PC-3 (cell line): ENCODE results near the genes FSCN2, NPLOC4, MRPL12, ALYREF and CENPX.

- RAMPAGE, long total RNA, result no peak
Observed at GRCh38 chr17:81483134-81483654, 29.4 kb downstream of the ACTG1 start.

DNA sequence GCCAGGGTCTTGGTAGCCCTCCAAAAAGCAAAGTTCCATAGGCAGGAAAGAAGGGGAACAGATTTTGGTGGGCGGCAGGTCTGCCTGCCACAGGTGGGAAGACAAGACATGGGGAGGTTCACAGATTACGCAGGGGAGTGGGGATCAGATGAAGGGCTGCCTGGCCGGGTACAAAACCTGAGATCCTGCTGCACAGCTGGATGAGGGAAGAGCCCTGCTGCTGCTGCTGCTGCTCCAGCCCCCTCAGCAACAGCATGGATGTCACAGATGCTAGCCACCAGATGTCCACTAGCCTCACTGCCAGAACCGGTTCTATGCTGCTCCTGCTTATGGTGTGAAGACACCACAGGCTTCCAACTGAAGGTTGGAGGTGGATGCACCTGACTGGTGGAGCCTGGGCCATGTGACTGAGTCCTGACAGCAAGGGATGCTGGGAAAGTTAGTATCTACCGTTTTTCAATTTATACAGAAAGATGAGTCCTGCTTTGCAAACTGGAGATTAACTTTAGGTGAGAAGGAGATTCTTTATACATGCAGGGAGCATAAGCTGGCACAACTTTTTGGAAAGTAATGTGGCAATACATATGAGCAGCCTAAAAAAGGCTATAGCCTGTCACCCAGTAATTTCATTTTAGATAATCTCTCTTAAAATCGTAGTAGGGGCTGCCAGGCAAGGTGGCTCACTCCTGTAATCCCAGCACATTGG, 17.6 kb downstream of the ACTG1 start:
- RAMPAGE, long total RNA, result no peak

- RAMPAGE, long total RNA, result no peak
Observed at GRCh38 chr17:81527500-81528449, at the start of gene FSCN2. FSCN2 (plus strand) TSS chr17:81528377.

DNA sequence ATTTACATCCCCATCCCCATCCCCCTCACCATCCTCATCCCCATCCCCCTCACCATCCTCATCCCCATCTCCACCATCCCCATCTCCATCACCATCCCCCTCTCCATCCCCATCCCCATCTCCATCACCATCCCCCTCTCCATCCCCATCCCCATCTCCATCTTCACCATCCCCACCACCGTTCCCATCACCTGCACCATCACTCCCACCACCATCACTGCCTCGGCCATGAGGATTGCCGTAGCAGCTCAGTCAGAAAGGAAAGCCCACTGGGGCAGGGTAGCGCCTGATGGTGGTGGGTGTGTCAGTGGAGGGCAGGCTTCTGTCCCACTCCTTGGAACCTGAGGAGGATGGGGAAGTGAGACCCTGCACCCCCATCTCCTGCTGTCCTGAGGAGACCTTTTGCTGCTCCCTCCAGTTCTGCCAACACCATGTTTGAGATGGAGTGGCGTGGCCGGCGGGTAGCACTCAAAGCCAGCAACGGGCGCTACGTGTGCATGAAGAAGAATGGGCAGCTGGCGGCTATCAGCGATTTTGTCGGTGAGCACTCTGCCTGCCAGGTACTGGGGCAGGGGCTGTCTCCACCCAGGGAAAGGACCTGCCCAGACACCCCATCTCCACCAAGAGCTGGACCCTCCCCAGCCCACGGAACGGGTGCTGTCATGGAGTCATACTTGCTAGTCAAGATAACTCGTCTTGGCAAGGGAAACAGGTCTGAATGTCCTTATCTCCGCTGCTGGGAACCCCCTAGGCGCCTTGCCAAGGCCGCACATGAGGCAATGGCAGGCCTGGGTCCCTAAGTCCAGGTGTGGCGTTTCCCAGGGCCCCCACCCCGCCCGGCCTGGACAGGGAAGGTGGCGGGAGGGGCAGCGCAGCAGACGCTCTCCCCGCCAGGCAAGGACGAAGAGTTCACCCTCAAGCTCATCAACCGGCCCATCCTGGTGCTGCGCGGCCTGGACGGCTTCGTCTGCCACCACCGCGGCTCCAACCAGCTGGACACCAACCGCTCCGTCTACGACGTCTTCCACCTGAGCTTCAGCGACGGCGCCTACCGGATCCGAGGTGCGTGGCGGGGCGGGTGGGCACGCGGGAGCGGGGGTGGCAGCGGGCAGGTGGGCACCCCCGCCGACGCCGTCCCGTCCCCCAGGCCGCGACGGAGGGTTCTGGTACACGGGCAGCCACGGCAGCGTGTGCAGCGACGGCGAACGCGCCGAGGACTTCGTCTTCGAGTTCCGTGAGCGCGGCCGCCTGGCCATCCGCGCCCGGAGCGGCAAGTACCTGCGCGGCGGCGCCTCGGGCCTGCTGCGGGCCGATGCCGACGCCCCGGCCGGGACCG, 8.0 kb downstream of the FSCN2 start:
- RAMPAGE, long total RNA, result no peak

DNA sequence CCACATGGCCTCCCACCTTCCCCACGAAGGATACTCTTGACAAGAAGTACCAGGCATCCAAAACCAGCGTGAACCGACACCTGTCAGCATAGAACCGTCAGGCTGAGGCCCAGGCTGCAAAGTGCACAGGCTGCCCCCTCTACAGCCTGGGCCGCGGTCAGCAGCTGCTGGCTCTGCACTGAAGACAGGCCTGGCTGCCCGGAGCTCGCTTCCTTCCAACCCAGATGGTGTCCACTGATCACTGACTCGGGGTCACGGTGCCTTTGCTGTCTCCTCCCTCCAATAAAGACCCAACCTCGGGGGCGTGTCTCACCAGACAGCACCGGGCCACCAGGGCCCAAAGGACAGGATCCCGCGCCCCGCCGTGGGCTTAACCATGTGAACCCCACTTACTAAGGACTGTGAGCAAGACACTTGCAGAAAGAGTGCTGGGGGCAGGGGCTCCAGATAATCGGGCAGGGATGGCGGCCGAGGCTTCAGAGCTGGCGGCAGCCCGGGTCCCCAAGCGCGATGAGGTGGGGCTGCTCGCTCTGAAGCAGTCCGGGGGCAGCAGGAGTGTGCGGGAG, 731 bp downstream of the FAAP100 start:
- RAMPAGE, long total RNA, result no peak

DNA sequence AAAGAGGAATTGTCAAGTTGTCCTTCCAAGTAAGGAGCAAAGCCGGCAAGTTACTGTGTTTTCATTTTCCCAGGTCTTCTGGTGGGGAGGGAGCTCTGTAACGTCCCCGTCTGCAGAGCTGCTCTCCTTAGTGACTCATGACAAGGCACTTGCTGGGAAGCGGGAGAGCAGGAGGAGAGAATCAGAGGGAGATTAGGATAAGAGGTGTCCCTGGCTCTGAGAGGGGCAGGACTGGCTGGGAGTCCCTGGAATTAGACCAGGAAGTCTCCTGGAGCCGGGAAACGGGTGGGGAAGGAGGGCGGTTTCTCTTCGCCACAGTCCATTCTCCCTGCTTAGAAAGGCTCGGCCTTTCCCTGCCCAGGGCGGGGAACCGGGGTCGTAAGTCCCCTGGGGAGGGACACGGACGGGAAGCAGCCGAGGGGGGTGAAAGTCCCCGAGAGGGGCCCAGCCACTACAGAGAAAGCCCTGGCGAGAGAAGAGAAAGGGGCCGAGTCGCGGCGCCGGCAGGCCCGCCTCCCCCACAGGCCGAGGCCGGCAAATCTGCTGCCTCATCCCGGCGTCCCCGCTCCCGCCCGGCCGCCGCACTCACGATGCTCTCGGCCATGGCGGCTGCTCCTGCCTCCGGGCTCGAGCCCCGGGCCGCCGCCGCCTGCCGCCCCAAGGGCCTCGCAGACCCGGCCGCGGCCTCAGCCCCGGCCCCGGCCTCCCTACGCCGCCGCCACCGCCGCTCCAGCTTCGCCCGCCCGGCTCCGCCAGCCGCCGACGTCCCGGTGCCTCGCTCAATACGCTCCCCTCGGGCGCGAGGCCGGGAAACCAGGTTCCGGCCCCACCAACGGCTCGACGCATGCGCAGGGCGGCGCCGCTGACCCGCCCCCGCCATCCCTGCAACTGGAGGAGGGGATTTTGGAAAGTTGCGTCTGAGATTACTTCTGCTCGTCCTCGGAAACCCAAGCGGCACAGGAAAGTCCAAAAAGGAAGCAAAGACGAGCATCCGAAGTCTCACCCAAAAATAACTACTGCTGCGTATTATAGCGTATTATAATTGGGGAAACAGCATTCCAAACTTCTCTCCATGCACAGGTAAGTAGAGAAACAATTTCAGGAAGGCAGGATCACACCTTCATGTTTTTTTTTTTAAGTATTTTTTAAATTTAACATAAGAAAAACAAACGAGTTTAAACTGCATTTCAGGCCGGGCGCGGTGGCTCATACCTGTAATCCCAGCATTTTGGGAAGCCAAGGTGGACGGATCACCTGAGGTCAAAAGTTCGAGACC, at the start of gene NPLOC4:
NPLOC4 (minus strand) TSS at position 786 of the 1,276 bp plus-strand sequence.
- RAMPAGE, long total RNA, result no peak

GRCh38 chr17:81701536-81701882, 1.7 kb upstream of the MRPL12 start:
- RAMPAGE, long total RNA, result no peak

- RAMPAGE, long total RNA, result start-site peak on the plus strand at chr17:81703417-81703467, 50 and 47 reads in 2 replicates
Observed at GRCh38 chr17:81703155-81703670, at the start of gene MRPL12. MRPL12 (plus strand) TSS chr17:81703367.

DNA sequence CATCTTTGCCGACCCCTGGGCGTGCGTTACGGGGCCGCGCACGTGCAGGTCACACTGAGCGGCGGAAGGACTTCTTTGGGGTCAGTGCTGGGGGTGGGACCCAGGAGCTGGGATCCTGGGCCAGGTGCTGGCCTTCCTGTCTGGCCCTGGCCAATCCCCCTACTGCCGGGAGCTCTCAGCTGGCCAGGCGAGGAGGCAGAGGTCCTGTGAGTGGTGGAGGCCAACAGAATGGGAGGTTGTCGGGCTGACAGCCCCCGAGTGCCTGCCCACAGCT, 2.0 kb downstream of the SLC25A10 start:
- RAMPAGE, long total RNA, result no peak

- RAMPAGE, long total RNA, result no peak
Observed at GRCh38 chr17:81815628-81816084, 11.7 kb downstream of the GCGR start.

DNA sequence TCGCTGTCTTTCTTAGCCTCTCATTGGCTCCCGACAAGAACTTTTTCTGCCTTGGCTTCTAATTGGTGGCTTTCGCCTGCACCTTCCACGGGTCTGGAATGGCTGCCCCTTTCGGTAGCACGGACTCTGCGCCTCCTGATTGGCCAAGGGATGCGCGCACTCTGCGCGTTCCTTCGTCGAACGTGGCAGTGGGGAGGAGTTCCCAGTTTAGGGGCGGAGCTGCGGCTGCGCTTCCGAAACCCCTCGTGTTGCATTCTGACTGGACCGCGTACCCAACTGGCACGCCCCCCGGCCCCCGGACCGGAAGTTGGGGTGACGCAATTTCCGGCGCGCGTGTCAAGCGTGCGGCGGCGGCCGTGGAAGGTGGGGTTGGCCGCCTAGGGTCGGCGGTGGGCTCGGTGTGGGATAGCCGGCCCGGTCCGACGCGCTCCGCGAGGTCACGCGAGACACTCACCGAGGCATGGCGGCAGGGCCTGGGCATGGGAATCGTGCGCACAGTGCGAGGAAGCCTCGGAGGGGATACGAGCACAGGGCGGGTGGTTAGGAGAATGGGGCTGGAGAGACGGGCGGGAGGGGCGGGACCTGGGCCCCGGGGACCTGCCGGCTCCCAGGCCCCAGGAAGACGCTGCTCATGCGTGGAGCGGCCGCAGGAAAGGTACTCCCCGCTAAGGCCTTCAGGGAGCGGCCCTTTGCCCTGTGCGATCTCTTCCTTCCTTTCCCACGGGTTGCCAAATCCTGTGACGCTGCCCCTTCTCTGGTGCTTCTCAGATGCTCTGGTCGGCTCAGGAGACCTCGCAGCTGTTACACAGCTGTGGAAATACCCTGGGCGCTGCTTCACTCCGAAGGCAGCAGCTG, 669 bp upstream of the P4HB start:
- RAMPAGE, long total RNA, result no peak

GRCh38 chr17:81869170-81870318, 1.6 kb downstream of the ARHGDIA start:
- RAMPAGE, long total RNA, result no peak

- RAMPAGE, long total RNA, result start-site peak on the plus strand at chr17:81891739-81891762, 166 and 154 reads in 2 replicates
Observed at GRCh38 chr17:81891092-81892122, at the start of gene ALYREF. ALYREF (minus strand) TSS chr17:81891586.

- RAMPAGE, long total RNA, result no peak
Observed at GRCh38 chr17:81913965-81915055, 3.1 kb upstream of the PCYT2 start.

DNA sequence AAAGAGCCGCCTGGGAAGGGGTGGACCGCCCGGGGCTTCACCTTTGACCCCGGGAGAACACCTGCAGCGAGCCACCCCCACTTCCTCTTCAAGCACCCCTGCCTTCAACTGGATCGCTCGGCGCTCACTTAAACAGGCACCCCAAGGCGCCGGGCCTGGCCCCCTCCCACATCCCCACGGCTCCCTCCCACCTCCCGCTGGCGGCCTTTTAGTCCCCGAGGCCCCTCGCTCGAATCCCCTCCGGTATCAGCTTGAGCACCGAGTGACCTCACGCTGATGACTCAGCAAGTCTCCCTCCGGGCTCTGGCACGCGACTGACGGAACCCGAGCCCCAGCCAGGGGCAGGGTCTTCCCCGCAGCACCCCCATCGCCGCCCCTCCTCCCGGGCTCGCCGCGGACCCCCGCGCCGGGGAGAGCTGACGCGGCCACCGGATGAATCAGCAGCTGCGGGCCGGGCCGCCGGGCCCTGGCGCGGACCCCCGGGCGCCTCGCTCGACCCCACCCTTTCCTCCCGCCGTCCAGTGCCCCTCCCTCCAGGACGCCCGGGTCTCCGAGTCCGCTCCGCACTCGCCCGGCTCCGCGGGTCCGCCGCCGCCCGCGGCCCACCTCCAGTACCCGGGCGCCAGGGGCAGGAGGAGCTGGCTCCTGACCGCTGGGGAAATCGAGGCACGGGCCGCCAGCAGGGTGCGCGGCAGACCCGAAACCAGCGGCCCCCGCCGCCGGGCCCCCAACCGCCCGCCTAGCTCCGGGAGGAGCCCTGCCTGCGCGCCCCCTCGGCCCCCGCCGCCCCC, 650 bp downstream of the MAFG start:
- RAMPAGE, long total RNA, result no peak

DNA sequence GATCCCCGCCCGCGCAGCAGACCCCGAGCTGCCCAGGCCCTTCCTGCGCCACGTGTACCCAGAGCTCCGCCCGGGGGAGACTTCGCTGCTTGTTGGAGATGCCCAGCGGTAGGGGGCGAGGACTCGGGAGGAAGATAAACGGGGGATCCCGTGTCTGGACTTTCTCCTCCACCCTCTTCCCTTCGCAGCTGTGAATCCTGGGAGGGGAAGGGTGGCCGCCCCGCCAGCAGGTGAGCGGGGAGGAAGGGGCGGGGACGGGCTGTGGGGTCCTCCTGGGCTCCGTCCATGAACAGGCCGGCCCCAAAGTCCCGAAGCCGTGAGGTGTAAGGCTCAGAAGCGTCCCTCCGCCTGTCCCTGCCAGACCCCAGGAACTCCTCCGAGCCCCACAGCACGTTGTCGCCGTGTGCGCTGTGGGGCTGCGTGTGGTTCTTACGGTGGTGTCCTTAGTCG, 706 bp upstream of the MAFG start:
- RAMPAGE, long total RNA, result no peak

- RAMPAGE, long total RNA, result start-site peak on the minus strand at chr17:82022859-82022880, 234 and 23 reads in 2 replicates
Observed at GRCh38 chr17:82022772-82023156, at the start of gene CENPX. CENPX (minus strand) TSS chr17:82022878.

DNA sequence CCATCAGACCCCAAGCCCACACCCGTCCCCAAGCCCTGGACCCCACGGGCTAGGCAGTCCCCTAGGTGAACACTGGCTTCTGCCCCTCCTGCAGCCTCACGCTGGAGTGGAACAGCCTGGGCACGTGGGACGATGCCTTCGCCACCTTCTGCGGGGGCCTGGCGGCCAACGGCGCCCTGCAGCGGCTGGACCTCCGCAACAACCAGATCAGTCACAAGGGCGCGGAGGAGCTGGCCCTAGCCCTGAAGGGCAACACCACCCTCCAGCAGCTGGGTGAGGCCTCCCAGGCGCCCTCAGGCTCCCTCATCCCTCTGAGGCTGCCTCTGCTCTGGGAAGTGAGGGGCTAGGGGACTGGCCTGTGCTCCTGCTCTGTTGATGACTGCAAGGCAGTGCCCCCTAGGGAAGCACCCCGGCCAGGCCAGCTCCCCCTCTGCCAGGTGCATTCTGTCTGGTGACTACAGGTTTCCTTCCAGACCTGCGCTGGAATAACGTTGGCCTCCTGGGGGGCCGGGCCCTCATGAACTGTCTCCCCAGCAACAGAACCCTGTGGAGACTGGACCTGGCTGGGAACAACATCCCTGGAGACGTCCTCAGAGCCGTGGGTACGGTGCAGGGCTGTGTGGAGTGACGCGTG, 1.9 kb downstream of the LRRC45 start:
- RAMPAGE, long total RNA, result no peak

- RAMPAGE, long total RNA, result no peak
Observed at GRCh38 chr17:82051988-82052617, 405 bp downstream of the GPS1 start.

DNA sequence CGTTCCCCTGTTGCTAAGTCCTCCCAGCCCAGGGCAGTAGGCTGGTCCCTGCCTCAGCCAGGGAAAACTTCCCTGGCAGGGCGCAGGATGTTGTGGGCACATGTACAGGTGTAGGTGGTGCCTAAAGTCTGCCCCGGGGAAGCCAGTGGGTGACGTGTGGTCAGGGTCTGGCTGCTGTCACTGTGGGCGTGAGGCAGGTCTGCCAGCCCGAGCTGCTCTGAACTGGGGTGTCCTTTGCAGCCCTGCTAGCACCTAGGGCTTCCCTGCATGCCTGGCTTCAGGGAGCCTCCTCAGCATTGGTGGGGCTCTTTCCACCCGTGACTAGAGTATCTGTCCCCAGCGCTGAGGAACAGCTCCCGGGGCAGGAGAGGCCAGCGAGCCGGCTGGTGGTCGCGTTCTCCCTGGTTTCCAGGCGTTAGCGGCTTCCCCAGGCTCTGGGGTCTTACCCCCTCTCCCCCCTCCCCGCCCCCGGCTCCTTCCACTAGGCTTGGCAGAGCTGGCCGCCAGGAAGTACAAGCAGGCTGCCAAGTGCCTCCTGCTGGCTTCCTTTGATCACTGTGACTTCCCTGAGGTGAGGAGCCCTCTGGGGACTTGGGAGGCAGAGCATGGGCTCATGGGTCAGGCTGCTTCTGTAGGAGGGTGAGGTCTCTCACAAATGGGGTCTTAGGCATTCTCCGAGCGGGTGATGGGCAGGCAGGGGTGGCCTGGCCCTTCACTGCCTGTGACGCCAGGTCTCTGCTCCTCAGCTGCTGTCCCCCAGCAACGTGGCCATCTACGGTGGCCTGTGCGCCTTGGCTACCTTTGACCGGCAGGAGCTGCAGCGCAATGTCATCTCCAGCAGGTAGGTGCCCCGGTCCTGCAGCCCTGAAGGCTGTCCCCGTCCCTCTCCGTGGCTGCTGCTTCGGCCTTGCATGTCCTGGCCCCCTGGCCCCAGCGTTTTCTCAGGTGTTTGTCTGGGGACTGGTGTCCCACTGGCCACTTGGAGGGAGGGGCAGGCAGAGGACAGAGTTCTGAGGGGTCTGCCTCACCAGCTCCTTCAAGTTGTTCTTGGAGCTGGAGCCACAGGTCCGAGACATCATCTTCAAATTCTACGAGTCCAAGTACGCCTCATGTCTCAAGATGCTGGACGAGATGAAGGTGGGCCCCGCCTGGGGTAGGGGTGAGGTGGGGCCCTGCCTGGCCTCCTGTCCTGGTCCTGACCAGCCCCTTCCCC, 4.0 kb downstream of the GPS1 start:
- RAMPAGE, long total RNA, result no peak